Endothelial cell (in vitro differentiated cells): ENCODE measurements around the genes SRCIN1 and MLLT6.

GRCh38 chr17:37257755-37258466, 117.9 kb upstream of the C17orf78 start:
- PRO-cap = no peak

DNA sequence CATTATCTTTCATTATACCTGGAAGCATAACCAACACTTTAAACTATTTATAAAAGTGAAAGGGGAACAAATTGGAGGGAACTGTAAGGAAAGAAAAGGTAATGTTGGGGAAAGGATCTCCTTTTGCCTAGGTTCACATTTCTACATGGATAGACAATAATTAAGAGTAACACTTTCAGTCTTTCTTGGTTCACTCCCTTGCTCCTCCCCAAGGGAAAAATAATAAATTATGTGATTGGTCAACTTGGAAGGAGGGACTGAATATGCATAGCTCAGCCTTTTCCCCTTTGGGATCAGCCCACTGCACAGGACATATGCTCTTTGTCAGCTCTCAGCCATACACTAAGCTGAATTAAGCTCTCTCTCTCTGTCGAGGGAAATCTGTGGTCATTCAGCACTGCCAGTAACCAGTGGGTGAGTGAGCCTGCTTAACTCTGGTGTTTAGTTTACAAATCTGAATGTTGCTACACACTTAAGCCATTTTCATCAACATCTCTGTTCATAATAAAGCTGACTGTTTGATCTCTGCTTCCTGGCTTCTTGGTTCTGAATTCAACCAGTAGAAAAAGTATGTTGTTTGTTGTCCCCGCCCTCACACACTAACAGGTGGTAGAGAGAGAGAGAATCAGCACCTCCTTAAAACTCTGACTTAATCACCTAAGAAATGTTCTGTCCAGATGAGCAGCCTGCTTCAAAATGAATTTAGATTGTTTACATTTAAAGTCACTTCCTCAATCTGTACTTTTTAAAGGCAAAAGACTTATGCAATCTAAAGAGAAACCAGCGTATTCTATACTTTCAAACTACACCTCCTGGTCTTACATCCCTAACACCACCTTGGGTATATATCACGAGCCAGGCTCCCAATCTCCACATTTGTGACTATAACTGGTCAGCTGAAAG, 102.3 kb upstream of the C17orf78 start:
- PRO-cap = no peak

DNA sequence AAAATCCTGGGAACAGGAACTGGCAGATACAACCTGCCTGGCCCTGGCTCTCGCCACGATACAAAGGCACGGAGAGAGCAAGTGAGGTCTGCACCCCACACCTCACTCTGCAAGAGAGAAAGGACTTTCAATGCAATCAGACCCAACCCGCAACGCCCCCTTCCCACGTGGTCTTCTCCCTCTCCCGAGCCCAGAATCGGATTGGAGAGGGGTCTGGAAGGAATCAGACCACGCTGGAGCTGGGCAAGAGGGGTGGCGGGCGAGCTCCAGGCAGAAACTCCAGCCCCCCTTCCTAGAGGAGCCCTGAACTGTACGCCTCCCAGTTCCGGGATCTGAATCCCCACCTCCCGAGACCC, 17.4 kb upstream of the C17orf78 start:
- PRO-cap = bidirectional peak, plus-strand start at position 223 of the sequence, minus-strand start at position 111 of the sequence

DNA sequence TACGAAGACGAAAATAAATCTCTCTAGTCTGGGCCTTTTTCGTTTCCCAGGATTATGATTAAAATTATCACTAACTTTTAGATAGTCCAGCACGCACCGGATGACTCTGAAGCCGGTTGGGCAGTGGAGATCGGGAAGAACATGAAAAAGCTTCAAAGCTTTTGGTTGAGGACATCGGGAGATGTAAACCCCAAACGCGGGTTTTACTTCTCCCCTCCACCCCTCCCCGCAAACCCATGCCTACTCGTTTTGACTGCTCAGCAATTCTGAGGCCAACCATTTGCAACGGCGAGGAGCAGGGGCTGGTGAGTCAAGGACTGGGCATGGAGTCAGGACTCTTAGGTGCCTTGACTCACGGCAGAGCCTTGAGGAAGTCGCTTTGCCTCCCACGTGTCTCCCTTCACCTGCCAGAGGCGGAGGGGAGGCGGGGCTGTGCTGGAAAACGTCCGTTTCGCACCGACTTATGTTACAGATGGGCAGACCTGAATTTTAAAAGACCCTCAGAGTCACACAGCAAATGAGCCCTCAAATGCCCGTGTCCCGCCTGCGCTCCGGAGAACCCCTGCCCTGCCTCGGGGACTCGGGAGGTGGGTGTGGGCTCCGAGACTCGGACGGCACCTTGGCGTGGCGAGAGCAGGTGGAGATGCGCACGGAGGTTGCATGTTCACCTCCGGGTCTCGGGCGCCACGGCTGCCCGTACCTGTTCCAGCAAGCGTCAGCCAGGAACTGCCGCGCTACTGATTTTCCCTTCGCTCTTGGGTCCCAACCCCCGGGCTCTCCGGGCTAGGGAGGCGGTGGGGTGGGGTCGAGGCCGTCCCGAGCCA, 828 bp upstream of the DUSP14 start:
- PRO-cap = bidirectional peak, plus-strand start outside the sequence, minus-strand start at position 728 of the sequence

- PRO-cap = no peak
Observed at GRCh38 chr17:37523570-37523937, 33.9 kb downstream of the DUSP14 start.

DNA sequence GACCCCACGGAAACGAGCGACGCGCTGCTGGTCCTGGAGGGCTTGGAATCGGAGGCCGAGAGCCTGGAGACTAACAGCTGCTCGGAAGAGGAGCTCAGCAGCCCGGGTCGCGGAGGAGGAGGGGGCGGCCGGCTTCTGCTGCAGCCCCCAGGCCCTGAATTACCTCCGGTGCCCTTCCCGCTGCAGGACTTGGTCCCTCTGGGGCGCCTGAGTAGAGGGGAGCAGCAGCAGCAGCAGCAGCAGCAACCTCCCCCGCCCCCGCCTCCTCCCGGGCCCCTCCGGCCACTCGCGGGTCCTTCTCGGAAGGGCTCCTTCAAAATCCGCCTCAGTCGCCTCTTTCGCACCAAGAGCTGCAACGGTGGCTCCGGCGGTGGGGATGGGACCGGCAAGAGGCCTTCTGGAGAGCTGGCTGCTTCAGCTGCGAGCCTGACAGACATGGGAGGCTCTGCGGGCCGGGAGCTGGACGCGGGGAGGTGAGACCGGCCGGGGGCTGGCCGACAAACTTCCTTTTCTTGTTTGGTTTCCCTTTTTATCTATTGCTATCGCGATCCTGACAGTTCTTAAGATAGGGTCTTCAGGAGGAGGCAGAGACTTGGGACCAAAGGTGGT, 1.0 kb downstream of the SOCS7 start:
- PRO-cap = no peak

- PRO-cap = unidirectional peak, plus-strand start at chr17:38414935
Observed at GRCh38 chr17:38414744-38415314, 13.4 kb upstream of the ARHGAP23 start.

GRCh38 chr17:38434262-38434644, 6.0 kb downstream of the ARHGAP23 start:
- PRO-cap = no peak

- PRO-cap = no peak
Observed at GRCh38 chr17:38459605-38459953, 31.3 kb downstream of the ARHGAP23 start.

- PRO-cap = bidirectional peak, plus-strand start at chr17:38510184, minus-strand start at chr17:38510236; unidirectional peak, minus-strand start at chr17:38510449
Observed at GRCh38 chr17:38510012-38511163, 82.1 kb downstream of the ARHGAP23 start.

GRCh38 chr17:38559005-38559362, 46.8 kb downstream of the SRCIN1 start:
- PRO-cap = unidirectional peak, plus-strand start at chr17:38559247

- PRO-cap = no peak
Observed at GRCh38 chr17:38605349-38606366, at the start of gene SRCIN1. SRCIN1 (minus strand) TSS chr17:38605952.

DNA sequence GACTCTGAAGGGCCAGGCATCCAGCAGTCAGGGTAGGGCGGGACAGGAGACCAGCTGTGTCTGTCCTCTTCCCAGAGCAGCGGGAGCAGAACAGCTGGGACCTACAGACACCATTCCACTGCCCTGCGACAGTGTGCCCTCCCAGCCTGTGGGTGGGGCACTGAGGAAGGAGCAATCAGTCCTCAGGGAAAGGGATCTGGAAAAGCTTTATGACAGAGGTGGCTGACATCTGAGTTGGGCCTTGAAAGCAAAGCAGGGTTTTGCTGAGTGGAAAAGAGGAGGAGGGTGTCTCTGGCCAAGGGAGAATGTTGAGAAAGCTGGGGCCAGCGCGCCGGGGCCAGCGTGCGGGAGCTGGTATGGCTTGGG, 11.5 kb upstream of the SRCIN1 start:
- PRO-cap = no peak

DNA sequence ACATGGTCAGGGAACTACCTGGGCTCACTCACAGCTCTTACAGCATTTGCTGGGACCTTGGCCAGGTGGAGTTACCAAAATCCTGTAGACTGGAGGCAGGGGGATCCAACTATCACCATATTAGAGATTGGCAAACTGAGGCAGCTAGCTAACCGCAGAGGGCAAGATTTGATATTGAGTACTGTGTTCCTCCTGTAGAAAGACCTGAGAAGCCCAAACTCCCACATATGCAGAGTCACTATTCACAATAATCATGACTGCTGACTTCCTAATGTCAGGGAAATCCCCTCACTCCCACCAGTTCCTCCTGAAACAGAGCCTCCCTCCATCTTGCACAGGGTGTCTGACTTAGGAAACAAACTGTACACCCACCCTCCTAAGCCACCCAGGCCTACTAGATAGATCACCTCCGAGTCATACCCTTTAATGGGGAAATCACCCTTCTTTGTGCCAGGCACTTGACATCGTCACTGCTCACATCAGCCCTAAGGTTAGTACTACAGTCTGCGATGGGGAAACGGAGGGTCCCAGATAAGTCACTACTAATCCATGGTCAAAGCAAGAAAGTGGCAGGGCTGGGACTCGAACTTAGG, 3.7 kb upstream of the MLLT6 start:
- PRO-cap = no peak

- PRO-cap = bidirectional peak, plus-strand start at chr17:38702553, minus-strand start at chr17:38702402
Observed at GRCh38 chr17:38701874-38702911, 2.9 kb upstream of the MLLT6 start.

GRCh38 chr17:38704765-38705801, at the start of gene MLLT6:
MLLT6 (plus strand) TSS chr17:38705273.
- PRO-cap = bidirectional peak, plus-strand start at chr17:38704964, minus-strand start at chr17:38704616; bidirectional peak, plus-strand start at chr17:38705171, minus-strand start at chr17:38705200

DNA sequence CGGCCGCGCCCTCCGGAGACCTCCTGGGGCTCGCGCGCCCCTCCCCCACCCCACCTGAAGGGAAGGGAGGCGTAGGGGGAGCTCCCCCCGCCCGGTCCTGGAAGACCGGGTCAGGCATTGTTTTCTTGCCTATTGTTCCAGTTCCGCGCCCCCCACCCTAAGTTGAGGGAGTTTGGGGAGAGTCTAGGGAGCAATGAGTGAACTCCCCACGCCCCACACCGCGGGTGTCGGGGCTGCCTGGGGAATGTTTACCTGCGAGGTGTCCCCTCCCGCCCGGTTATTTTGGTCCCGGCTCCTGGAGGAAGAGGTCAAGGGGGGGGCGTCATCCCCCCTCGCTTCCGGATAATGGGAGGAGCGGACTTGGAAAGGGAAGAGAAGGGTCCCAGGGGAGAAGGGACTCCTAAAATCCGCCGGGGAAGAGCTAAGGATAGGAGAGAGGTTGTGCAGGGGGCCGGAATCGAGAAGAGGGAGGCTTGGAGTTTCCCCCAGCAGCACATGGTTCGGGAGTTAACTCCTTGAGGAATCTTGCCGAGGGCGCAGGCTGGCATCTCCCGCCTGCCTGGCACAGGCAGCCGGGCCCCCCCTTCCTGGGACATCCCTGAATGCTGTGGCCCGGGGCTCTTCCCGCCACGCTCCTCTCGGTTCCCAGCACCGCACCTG, 859 bp downstream of the MLLT6 start:
- PRO-cap = no peak

DNA sequence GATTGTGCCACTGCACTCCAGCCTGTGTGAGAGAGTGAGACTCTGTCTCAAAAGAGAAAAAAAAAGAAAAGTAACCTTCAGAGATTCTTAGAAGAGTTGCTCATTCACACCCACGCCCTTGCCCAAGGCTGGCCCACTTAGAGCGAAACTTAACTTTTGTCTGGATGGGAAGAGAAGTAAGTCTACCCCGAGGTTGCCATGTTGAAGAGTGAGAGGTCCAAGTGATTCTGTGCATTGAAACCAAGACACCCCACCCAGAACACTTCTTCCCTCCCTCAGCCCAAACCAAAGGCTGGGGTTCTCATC, 2.4 kb upstream of the CISD3 start:
- PRO-cap = no peak

DNA sequence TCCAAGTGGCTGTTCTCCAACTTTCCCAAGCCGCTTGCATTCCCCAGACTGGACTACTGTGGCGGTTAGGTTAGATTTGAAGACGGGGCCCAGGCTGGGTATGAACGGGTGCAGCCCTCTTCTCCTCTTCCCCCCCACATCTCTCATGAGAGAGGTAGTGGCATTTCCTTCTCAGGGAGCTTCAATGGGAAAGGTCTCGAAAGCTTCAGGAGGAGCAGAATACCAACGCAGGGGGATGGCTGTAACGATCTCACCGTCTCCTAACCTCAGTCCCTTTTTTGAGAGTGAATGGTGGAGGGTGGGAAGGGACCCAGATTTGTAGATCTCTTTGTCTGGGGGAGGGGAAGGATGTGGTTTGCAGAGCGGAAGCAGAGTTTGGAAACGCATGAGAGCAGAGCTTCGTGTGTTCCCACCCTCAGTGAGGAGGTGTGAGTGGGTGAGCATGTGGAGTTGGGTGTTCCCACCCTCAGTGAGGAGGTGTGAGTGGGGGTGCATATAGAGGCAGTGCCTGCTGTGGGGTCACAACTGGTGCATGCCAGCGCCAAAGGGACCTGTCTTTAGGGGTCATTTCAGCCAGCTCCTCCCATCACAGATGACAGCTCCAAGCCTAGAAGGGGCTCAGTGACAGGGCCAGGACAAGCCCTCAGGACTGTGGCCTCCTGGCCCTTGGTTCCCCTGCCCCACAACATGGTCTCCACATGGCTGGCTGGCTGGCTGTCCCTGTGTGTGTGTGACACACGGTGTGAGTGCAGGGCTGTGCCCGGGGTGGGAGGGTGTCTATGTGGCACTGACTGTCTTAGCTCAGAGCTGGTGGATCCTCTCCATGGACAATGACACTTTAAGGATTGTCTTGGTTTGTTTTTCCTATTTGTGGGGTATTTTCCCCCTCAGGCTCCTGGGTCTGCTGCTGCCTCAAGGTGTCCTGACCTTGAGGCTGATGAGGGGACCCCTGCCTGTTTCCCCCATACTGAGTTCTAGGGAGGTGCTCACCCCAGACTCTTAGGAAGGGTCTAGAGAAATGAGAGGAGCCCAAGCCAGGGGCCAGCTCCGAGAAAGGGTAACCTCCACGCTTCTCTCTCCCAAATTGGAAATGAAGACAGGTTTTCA, 1.7 kb upstream of the CISD3 start:
- PRO-cap = unidirectional peak, minus-strand start at position 290 of the sequence

DNA sequence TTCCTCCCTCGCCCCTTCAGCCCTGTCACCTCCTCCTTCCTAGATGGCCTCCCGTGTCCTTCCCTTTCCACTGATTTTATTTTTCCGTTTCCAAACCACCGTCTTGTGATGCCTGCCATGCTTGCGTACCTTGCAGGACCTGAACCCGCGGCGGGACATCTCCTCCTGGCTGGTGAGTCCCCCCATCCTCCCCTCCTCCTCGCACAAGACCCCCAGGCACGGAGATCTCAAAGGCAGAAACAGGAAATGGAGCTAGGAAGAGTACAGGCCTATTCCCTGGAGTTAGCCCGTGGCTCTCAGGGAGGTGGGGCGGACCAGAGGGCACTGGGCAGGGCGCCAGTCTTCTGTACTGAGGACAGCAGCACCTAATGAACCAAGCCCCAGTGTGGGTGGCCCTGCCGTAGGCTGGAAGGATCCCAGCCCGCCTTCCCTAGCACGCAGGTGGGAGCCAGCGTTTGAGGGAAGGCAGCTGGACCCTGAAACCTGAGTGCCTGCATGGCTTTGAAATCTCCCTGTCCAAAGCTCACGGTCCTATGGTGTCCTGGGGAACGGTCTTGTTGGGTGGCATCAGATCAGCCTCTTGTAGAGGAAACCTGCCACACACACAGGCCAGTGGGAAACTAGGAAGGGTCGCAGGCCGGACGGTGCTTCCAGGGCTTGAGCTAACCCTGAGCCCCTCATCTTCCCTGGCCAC, 630 bp downstream of the CISD3 start:
- PRO-cap = no peak